Omental fat pad (tissue), 4 donors: ENCODE measurements around a stretch of chr14.

DNA sequence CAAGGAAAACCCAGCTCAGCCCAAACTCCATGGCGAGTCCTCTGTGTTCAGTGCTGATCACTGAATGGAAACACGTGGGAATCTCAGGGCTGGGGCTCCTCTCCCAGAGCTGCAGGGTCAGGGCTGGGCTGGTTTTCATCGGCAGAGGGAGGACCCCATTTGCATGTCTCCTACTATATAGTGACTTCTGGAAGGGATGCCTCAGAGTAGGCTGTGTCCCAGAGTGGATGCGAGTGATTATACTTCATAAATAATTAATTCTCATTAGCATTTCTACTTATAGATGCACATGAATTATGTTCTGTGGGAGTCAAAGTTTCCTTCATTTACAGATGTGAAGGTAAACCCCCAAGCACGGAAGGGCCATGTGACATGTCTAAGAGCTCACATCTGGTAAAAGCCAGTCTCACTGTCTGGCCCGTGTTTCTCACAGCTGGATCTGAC, 685.0 kb downstream of the TMEM121 start:
- PRO-cap = no peak
- RAMPAGE, long total RNA, 4 experiments = start-site peak on the minus strand in 2 of 4 experiments, centred at position 108 of the sequence, 10 to 86 reads per replicate

- PRO-cap = no peak
- RAMPAGE, long total RNA, 4 experiments = start-site peak on the minus strand in 3 of 4 experiments, at chr14:106269133-106269140 at its widest, 41 to 1,065 reads per replicate
Measured at GRCh38 chr14:106268726-106269419, 742.5 kb downstream of the TMEM121 start.

- PRO-cap = no peak
- RAMPAGE, long total RNA, 4 experiments = start-site peak on the minus strand in 1 of 4 experiments, at chr14:106277037-106277044 at its widest, 81 reads per replicate
Measured at GRCh38 chr14:106276920-106277409, 750.6 kb downstream of the TMEM121 start.